Neutrophil (primary cell): ENCODE measurements around a stretch of chr21.

- PRO-cap: no peak
Measured at GRCh38 chr21:44842174-44842566, 24.3 kb upstream of the SUMO3 start.

- PRO-cap: bidirectional peak, plus-strand start at chr21:44874043, minus-strand start at chr21:44873681
Measured at GRCh38 chr21:44873955-44874267, 421 bp upstream of the PTTG1IP start.

DNA sequence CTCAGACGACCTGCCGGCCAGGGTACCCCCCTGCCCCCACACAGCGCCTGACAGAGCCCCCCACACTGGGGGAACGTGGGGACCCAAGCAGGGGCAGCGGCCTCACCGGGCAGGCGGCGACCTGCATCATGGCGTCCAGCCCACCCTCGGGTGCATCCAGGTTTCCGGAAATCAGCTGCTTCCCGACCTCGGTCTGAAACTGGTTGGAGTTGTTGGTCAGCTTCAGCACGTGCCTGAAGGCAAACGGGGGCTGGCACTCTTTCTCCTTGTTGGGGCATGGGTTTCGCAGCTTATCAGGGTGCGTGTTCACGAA is 19.4 kb downstream of the ITGB2 start:
- PRO-cap: no peak

GRCh38 chr21:44930369-44930876 is 9.4 kb upstream of the SLX9 start:
- PRO-cap: no peak

- PRO-cap: no peak
Measured at GRCh38 chr21:44966614-44967161, 26.9 kb downstream of the SLX9 start.

GRCh38 chr21:45075223-45075893 is 978 bp downstream of the ADARB1 start:
- PRO-cap: no peak

GRCh38 chr21:45078811-45079477 is 4.6 kb downstream of the ADARB1 start:
- PRO-cap: no peak

GRCh38 chr21:45095485-45096017 is 21.2 kb downstream of the ADARB1 start:
- PRO-cap: no peak

- PRO-cap: no peak
Measured at GRCh38 chr21:45286553-45287388, 924 bp downstream of the POFUT2 start.

DNA sequence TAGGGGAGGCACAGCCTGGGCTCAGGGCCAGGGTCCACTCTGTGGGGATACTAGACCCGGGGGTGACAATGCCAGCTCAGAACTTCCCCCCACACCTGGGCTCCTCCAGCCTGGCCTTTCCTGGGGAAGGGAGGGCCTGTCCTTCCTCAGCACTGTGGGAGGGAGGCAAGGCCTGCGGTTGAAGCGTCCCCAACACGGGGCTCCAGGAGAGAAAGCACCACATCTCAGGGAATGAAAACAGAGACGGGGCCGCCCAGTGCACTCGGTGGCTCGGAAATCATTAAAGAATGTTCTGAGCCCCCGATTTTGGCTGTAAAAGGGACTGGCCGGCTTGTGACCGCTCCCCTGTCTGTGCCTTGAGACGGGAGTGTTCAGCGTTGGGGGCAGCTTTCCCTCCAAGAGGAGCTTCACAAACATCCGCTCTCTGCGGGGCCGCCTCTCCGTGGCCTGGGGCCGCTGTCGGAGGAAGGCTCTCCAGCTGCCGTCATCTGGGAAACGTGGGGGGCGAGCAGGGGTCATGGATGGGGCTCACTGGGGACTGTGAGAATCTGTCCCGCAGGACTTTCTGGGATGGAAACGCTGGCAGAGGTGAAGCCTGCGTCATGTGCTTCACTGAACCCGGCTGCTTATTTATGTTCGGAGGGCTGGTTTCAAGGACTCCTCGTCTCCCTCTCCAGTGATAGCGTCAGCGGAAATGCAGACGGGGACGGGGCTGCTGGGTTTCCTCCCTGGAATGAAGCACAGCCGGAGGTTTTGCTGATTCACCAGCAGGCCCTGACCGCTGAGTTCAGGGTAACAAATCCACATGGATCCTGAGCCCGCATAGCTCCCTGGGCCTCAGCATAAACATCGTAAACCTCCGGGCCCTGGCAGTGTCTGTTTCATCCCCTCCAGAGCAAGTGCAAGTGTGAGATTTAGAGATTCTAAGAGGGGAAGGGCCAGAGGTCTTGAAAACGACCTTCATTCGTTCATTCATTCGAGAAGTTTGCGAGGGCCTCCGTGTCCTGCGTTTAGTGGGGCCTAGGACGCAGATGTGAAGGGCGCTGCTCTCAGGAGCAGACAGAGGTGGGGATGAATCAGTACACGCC is 6.8 kb upstream of the POFUT2 start:
- PRO-cap: no peak

- PRO-cap: no peak
Measured at GRCh38 chr21:45304995-45305346, 17.3 kb upstream of the POFUT2 start.

- PRO-cap: no peak
Measured at GRCh38 chr21:45339729-45340456, 52.2 kb upstream of the POFUT2 start.

DNA sequence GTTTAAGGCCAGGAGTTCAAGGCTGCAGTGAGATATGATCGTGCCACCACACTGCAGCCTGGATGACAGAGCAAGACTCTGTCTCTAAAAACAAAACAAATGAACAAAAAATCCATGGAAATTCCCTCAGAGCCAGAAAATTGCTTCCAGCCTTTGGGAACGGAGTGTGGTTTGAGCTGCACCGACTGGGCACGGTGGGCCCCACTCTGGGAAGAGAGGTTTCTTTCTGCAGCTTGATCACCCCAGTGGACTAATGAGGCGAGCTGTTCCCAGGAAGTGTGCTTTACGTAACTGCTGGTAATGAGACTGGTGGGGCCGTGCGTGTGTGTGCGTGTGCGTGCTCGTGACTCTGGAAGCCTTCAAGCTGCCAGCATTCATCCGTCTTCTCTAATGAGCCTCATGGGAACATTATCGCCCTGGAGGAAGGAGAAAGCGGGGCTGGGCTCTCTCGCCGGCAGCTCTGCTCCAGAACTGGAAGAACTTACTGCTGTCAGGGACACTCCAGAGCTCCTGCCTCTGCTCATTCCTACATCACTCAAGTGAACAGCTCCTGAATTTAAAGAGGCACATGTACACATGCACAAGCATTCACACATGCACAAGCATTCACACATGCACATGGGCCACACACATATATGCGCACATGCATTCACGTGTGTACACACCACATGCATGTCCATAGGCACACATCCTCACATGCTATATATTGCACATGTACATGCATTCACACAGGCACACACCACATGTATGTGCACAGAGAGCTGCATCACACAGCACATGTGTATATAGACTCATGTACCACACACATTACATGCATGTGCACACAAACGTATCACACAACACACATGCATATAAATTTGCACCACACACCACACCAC is 55.1 kb upstream of the COL18A1 start:
- PRO-cap: no peak

DNA sequence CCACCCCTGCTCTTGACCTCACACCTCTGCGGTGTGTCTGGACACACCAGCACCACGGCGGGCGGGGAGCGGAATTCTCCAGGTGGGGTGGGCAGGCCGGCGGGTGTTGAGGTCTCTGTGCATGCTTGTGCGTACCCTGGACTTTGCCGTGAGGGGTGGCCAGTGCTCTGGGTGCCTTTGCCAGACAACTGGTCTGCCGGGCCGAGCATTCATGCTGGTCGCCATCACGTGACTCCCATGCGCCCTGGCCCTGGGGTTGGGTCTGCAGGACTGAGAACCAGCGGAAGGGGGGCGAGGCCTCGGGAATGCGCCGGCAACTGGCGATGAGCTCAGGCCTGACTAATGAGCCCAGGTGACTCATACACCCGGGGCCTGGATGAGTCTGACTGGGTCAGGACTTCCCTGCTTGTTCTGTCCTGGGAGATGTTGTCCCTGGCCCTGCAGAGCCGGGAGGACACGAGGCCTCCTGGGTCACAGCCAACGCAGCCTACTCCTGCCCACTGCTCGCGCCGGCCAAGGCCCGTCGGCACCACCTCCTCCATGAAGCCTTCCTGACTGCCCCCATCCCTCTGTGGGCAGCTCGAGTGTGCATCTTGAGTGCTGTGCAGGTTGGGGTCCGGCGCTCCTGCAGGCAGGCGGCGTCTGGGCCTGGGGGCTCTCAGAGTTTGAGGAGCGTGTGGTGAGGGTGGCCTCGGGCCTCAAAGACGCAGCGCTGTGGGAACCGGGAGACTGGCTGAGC is 22.7 kb downstream of the COL18A1 start:
- PRO-cap: no peak

DNA sequence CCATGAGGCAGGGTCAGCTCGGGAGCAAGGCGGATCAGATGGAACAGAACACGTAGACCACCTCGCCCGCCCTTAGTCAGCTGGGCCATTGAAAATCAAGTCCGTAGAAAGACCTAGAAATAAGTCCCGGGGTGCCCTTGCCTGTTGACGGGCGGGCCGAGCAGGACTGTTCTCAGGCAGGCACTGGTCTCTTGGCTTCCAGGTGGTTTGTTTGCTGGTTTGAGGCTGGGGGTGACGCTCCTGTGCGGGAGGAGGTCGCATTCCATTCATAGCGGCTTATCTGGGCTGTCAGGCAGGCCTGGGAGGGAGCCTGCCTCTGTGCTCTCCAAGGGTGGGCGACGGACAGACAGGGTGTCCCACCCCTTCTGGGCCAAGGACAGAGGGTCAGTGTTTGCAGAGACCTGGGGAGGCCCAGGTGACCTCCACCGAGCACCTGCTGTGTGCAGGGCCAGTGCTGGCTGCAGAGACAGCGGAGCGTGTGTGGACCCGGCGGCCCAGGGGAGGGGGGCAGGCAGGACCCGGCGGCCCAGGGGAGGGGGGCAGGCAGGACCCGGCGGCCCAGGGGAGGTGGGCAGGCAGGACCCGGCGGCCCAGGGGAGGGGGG is 26.0 kb downstream of the COL18A1 start:
- PRO-cap: no peak

GRCh38 chr21:45449381-45450294 is 44.7 kb downstream of the COL18A1 start:
- PRO-cap: no peak

DNA sequence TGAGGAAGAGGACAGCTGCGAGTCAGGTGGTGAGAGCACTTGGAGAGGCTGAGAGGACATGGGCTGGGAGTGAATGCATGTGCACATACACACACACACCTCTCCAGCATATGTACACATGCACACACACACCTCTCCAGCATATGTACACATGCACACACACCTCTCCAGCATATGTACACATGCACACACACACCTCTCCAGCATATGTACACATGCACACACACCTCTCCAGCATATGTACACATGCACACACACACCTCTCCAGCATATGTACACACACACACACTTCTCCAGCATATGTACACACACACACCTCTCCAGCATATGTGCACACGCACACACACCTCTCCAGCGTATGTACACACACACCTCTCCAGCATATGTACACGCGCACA is 58.5 kb downstream of the SLC19A1 start:
- PRO-cap: no peak

GRCh38 chr21:45527707-45527906 is 14.6 kb downstream of the SLC19A1 start:
- PRO-cap: no peak

DNA sequence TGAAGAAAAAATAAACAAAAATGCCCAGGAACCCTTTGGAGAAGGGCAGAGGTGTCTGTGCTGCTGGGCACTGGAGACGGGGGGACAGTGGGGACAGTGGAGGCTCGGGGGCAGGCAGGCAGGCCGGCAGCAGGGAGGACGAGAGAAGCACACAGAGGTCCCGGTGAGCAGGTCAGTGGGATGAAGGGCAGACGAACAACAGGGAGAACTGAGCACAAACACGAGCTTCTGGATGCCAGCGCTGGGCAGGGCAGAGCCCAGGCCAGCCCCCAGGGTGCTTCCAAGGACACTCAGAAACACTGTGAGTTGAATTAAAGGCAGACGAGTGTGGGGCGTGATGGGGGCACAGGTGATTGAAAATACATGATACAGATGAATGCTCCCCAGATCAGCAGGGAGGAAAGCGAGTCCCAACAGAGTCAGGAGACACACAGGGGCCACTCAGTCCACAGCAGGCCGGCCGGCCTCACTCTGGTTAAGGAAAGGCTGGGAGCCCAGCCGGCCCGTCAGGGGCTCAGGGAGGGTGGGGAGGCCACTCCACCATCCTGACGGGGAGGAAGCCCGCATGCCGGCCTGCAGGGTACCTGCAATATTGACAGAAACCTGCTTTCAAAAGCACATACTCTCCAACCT is 14.1 kb downstream of the SLC19A1 start:
- PRO-cap: no peak

DNA sequence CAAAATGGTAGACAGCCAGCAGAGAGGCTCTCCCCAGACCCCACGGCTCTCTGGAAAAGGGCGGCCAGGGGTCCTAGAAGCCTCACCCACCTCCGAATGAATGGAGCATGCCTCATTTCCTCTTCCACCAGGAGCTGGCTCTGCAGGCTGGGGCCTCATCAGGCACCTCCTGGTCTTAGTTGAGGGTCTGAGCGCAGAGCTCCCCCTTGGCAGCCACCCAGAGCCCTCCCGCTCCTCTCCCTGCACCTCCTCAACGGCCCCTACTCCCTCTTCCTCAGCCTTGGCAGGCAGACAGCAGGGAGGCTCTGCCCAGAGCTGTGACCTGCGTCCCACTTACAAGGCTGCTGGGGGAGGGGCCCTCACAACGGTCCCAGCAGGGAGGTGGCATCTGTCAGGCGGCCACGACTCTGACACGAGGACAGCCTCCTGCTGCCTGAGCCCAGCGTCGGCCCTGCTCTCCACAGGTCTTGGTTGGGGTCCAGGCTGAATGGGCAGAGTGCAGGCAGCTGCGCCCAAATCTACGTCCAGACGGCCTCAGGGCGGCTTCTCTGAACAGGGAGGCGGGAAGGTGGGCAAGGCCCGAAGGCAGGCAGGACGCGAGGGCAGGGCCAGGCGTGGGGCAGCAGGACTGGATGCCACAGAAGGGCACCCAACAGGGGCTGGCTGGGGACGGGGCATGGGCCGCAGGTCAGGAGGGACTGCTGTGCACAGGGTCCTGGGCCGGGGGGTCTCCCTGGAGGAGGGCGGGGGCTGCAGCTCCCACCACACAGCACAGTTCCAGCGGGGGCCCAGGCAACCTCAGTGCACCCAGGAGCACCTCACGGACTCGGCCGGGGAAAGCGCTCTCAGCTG is 7.6 kb downstream of the SLC19A1 start:
- PRO-cap: no peak